ENCODE measurements around the genes IAH1 and HPCAL1.

DNA sequence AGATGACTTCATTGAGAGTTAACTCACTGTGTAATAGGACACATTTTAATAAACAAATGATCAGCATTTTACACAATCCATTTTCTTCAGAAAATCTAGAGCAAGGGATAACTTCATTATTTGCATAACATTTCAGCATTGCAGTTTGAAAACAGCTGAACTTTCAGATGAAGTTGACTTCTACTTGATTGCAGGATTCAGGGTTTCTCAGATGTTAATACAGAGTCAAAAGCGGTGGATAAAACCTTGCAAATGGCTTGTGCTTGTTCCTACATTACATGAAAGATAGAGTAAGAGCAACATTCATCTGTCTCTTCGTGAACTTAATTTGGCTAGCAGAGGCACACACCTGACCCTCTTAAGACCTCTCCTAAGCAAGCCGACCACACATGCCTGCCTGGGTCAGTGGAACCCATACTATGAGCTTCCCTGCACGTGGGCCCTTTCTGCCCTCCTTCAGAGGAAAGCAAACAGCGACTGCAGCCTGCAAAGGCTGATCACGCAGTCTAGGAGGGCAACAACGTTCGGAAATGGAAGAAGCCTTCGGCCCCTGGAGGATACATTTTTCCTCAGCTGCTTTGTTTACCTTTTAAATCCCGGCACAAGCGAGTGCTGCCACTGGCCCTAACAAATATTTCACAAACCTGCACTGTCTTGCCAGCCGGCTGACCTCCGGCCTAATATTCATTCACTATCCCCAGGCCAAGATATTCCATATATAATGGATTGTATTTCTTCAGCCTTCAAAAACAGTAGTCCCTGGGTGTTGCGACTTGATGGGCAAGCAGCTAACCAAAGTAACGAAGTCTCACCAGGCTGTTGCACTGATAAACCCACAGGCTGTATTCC lies 16.5 kb downstream of the ITGB1BP1 start:
- PRO-cap, result no peak

DNA sequence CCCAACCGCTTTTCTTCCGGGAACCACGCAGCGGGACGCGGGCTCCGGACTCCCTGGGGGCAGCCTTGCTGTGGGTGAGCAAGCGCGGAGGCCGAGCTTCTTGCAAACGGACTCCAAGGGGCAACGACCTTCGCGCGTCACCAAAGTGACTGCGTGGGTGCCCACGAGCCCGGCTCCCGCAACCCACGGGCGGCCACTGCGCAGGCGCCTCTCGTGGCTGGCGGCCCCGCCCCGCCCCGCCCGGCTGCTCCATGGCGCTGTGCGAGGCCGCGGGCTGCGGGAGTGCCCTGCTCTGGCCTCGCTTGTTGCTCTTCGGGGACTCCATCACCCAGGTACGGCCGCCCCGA lies at the start of gene IAH1:
TSS of gene IAH1 (plus strand) at position 236 of the 347 bp plus-strand sequence.
- PRO-cap, result bidirectional peak, plus-strand start at position 260 of the sequence, minus-strand start at position 187 of the sequence

GRCh38 chr2:9554737-9555148 lies 887 bp downstream of the ADAM17 start:
- PRO-cap, result bidirectional peak, plus-strand start at chr2:9555082, minus-strand start at chr2:9554983

DNA sequence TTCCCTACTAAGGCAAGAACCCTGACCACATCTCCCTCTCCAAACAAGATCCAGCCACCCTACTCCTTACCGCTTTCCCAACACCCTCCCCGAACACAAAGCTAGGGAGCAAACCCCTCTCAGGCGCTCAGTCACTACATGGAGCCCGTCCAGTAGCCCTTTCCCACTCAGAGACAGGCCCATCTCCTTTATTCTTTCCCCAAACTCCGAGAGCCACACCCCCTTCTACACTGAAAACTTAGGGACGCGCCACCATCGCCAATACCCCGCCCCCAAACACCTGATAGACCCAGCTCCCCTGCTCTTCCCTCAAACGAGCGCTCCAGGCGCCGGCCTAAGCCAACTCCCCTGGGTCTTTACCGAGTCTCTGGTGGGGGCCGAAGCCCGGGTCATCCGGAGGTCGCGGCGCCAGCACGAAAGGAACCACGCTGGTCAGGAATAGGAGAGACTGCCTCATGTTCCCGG lies 449 bp downstream of the ADAM17 start:
- PRO-cap, result unidirectional peak, minus-strand start at position 162 of the sequence

- PRO-cap, result no peak
Observed at GRCh38 chr2:9758718-9759156, 84.5 kb upstream of the TAF1B start.

DNA sequence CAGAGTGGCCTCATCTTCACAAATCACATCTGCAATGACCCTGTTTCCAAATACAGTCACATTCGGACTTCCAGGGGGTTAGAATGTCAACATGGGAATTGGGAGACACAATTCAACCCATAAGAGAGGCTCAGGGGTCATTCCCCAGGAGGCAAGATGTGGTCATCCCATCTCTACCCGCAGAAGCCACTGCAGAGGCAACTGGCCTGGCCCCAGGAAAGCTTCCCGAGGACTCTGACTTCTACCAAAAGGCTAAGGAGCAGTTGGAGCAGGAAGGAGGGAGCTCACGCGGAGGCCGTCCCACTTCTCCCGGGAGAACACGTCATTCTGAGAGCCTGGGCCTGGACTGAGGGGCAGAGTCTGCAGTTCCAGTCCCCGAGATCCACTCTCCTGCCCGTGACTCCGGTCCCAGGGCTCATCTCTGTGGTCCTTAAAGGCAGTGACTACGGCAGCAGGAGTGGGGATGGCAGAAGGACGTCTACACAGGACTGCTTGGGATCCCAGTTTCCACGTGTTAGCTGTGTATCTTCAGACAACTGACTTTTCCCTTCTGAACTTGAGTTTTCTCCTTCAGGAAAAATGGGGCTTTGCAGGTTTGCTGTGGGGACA lies 69.0 kb upstream of the TAF1B start:
- PRO-cap, result bidirectional peak, plus-strand start at position 365 of the sequence, minus-strand start at position 188 of the sequence

GRCh38 chr2:9819933-9820533 lies 23.2 kb upstream of the TAF1B start:
- PRO-cap, result no peak

GRCh38 chr2:9830786-9831390 lies 12.4 kb upstream of the TAF1B start:
- PRO-cap, result no peak

- PRO-cap, result no peak
Observed at GRCh38 chr2:9999411-9999742, 44.0 kb upstream of the KLF11 start.

DNA sequence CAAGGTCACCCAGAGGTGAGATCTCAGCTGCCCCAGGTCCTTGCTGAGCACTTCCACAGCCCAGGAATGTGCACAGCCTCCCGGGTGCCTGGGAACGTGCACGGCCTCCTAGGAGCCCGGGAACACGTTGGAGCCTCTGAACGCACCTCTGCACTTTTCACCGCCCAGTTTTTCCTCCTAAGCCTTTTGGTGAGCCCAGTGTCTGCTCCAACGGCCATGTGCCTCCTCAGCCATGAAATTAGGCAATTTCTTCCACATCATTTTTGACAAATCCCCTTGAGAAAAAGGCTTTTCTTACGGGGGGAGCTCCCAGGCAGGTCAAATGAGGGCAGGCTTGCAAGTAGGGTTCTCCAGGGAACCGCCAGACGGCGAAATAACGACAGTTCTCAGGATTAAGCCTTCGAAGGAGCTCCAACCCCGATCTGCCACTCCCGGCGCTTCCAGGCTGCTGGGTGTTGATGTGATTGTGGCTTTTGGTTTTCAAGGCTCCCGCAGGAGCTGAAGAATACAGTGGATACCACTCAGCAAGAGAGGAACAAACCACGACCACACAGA lies 35.0 kb upstream of the KLF11 start:
- PRO-cap, result no peak

- PRO-cap, result bidirectional peak, plus-strand start at chr2:10044299, minus-strand start at chr2:10044021
Observed at GRCh38 chr2:10044120-10044679, 850 bp downstream of the KLF11 start.

- PRO-cap, result no peak
Observed at GRCh38 chr2:10301736-10302376, 848 bp upstream of the HPCAL1 start.

DNA sequence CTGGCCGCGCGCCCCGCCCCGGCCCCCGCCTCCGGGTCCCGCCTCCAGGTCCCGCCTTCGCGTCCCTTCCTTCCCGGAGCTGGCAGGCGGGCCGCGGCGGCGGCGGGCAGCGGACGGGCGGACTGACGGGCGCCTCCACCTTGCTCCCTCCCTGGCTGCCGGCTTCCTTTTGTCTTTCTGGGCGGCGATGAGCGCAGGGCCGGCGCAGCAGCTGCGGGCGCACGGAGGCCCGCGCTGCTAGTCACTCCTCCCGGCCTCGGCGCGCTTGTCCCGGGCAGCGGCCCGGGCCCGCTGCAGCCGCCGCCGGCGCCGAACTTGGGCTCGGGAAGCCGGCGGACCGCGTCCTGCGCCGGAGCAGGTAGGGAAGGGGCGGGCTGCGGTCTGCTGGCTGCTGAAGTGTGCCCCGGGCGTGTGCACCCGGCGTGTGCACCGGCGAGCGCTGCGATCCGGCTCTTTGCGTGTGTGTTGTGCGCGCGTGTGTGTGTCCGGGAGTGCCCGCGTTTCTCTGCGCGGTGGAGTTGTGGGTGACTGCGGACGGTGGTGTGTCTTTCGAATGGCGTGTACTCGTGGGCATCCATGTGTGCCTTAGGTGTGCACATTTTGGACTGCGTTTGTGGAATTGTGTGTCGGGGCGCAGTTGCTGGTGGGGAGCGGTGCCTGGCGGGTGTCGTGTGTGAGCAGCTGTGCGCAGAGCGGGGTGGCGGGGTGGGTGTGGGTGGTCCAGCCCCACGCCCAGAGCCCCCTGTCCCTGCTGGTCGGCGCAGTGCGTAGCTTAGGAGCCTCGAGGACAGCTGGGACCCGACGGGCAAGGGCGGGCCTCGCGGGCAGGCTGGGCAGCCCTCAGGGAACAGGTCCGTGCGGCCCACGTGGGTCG lies at the start of gene HPCAL1:
TSS of gene HPCAL1 (plus strand) at position 85 of the 874 bp plus-strand sequence.
- PRO-cap, result bidirectional peak, plus-strand start at position 85 of the sequence, minus-strand start outside the sequence

- PRO-cap, result no peak
Observed at GRCh38 chr2:10382080-10383253, 65.7 kb downstream of the ODC1 start.

DNA sequence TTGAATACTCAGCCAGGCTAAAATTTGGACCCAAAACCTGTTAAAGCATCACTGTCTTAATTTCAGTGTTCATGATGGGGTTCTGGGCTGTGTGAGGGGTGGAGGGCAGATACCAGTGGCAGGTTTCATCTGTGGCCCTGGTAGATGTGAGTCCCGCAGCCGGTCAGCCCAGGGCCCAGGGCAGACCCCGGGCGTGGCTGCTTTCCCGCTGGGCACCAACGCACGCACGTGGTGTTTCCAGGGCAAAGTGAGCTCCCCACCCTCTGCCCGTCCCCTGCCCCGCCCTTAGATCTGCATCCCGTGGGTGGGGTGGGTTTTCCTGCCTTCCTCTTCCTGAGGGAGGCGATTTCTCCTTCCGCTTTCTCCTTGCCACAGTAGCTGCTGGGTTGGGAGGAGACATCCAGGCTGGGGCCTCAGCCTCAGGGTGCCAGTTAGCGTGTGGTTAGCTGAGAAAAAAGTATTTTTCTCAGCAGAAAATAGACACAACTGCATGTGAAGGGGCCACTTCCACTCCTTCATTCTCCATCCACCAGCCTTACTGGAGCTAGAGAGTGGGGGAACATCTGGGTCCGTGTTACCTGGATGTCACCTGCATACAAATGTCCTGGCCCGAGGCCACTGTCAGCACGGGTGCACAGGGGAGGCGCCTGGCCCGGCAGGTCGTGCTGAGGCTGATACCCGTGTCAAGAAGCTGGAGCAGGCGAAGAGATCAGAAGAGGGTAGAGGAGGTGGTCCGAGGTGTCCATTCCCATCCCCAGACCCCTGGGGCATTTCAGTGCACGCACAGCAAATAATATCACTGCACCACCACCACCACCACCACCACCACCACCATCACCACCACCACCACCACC lies 49.5 kb downstream of the ODC1 start:
- PRO-cap, result no peak

- PRO-cap, result no peak
Observed at GRCh38 chr2:10404377-10404628, 43.8 kb downstream of the ODC1 start.

GRCh38 chr2:10407832-10408926 lies 39.9 kb downstream of the ODC1 start:
- PRO-cap, result no peak

DNA sequence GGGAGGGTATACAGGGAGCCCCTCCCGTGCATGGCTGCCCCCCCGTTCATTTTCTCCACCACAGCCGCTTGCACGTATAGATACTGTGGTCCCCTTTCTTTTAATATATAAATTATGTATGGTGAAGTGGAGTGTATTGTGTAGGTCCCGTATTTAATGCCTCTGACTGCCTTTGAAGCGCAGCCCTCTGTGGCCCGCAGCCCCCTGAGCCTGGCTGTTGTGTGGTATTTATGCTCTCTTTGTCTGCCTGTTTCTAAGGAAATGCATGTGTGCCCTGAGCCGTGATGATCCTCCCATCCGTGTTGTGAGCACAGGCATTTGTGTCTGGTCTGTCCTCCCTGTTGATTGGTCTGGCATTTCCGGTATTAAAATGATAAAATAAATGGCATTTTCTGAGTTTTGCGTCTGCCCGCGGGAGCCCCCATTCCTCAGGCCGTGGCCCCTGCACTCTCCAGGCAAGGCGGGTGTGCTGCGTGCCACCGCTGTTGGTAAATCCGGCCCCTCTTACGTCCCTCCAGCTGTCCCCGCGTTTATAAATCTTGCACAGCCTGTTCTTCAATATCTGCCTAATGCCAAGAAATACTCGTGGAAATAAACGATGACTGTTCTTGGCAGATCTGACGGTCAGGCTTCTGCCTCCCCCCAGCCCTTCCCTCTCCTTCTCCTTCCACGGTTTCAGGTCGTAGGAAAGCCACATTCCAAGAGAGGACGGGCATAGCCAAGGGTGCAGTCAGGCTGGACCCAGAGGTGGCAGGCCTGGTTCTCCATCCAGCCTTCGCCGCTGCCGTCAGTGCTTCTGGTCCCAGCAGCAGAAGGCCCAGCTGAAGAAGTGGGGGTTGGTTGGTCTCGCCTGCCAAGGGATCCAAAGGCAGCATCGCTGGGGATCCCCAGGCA lies 20.7 kb downstream of the ODC1 start:
- PRO-cap, result no peak

GRCh38 chr2:10438350-10439720 lies 9.3 kb downstream of the ODC1 start:
- PRO-cap, result no peak

DNA sequence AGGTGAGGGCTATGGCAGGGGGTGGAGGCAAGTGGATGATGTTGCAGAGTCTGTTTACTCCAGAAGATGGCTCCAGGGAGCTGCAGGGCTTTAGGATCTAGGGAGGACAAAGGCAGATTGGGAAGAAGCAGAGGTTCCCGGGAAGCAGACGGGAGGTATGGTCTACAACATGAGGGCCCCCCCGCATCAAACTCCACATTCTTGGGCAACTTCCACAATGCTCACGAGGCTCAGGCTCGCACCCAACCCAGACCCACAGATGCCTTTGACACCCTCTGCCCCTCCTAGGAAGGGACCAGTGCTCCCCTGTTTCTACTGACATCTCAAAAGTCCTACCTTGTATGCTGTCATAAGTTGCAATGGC lies 12.0 kb upstream of the ATP6V1C2 start:
- PRO-cap, result no peak

Data from trachea (tissue), 1 donor.